HT1080 (cell line): Measurements from ENCODE around the genes CCN2, TAAR9 and RPS12.

DNA sequence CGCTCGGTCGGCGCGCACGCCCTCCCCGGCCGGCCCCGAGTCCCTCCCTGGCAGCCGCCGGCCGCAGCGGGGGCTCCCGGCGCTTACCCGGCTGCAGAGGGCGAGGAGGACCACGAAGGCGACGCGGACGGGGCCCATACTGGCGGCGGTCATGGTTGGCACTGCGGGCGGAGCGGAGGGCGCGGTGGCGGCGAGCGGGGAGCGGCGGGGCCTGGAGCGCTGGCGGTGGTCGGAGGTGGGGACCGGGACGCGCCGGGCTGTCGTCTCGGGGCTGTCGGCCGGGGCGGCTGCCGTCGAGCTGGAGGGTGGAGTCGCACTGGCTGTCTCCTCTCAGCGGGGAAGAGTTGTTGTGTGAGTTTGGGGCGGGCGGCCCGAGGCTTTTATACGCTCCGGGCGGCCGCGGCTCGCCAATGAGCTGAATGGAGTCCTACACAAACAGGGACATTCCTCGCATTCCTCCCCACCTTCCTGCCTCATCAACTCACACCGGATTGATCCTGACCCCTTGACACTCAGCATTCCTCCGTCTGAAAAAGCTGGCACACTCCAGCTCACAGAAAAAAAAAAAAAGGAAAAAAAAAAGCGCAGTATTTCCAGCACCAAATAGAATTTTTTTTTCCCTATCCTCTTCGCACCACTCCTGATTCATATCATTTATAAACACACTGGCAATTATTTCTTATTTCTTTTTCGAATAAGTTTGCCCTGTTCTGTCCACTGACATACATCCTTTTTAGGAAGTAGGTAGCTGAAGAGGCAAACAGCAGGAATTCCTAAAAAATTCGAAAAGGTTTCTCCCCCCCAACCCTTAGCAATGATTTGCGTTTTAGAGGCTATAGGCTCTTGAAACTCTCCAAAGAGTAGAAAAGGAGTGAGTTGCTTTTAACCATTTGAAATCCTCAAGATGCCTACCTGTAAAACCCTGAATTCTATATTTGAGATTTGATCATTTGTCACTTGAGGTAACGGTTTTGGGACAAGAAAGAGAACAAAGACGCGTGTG, at the start of gene CCN2:
Gene CCN2 (minus strand): TSS at position 353 of the 1,003 bp plus-strand sequence.
RAMPAGE:
- cytosol, long total RNA, result no peak
- long total RNA, result no peak
- nucleus, long total RNA, result no peak

RAMPAGE:
- cytosol, long total RNA, result no peak
- long total RNA, result no peak
- nucleus, long total RNA, result no peak
Observed at GRCh38 chr6:132202553-132202880, 198.8 kb downstream of the MOXD1 start.

DNA sequence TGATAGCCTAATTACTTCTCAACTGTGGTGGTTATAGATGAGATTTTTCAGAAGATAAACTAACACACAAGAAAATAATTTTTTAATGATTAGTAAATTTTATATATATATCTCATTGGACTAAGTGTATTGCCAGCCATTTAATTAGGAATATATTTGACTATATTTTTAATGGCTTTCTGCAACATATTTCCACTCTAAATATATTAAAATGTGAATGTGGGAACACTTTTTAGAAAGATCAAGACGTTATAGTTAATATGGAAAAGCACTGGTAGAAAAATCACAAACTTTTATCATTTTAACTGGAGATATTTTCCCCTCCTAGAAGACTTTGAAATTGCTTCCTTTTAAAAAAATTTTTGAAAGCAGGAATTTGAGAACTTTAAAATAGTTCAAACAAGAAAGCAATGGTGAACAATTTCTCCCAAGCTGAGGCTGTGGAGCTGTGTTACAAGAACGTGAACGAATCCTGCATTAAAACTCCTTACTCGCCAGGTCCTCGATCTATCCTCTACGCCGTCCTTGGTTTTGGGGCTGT, at the start of gene TAAR9:
Gene TAAR9 (plus strand): TSS at position 398 of the 541 bp plus-strand sequence.
RAMPAGE:
- cytosol, long total RNA, result no peak
- long total RNA, result no peak
- nucleus, long total RNA, result no peak

GRCh38 chr6:132814466-132815590, at the start of gene RPS12:
RPS12 (plus strand) TSS chr6:132814569.
RAMPAGE:
- cytosol, long total RNA, result start-site peak on the plus strand at chr6:132814565-132814575, 9,741 and 16,034 reads in 2 replicates
- long total RNA, result start-site peak on the plus strand at chr6:132814565-132814575, 3,684 reads
- nucleus, long total RNA, result no peak

DNA sequence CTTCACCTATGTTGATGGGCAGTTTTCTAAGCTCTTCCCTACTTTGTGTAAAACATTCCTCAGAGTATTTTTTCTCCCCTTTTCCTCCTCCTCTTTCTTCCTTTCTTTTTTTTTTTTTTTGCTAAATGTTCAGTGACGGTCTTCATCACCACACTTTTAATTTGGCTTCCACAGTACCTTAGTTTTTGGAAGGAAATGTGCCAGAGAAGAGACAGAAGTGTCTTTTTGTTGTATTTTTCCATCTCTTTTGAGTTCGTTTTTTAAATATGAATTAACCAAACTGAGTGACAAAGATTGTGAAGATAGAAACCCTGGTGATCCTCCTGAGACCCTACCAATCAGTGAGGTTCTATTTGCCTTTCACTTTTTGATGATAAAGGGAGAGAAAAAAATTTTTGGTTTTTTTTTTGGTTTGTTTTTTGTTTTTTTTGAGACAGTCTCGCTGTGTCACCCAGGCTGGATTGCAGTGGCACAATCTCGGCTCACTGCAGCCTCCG, 7.1 kb downstream of the RPS12 start:
RAMPAGE:
- cytosol, long total RNA, result no peak
- long total RNA, result no peak
- nucleus, long total RNA, result no peak

DNA sequence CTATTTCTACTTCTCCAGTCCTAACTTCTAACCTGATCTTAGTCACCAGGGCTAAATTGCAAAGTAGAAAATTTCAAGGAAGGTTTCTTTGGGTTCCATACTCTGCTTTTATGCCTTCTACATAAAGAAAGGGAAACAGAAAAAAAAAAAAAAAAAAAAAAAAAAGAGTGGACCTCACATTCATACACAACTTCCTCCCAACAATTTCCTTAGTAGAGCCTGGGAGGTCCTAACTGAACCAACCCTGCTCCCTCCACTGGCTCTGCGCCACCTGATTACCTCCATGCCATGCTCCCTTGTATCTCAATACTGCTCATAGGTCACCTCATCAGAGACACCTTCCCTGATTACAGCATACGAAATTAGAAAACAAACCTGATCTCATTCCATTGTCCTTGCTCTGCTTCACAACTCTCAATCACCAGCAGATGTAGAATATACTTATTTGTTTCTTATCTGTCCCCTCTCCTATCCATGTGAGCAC, 134.3 kb upstream of the EYA4 start:
RAMPAGE:
- cytosol, long total RNA, result no peak
- long total RNA, result no peak
- nucleus, long total RNA, result no peak

GRCh38 chr6:133881964-133882357, 7.0 kb upstream of the TCF21 start:
RAMPAGE:
- cytosol, long total RNA, result no peak
- long total RNA, result no peak
- nucleus, long total RNA, result no peak

GRCh38 chr6:134175403-134176089, 123.1 kb upstream of the SLC2A12 start:
RAMPAGE:
- cytosol, long total RNA, result start-site peak on the minus strand at chr6:134175650-134175697, 25 and 24 reads in 2 replicates
- long total RNA, result start-site peak on the minus strand at chr6:134175638-134175734, 22 reads
- nucleus, long total RNA, result no peak

GRCh38 chr6:134311732-134312061, 6.2 kb downstream of the SGK1 start:
RAMPAGE:
- cytosol, long total RNA, result no peak
- long total RNA, result no peak
- nucleus, long total RNA, result no peak

RAMPAGE:
- cytosol, long total RNA, result no peak
- long total RNA, result no peak
- nucleus, long total RNA, result no peak
Observed at GRCh38 chr6:134375013-134375535, 57.2 kb upstream of the SGK1 start.

RAMPAGE:
- cytosol, long total RNA, result no peak
- long total RNA, result no peak
- nucleus, long total RNA, result no peak
Observed at GRCh38 chr6:134378801-134379648, 61.1 kb upstream of the SGK1 start.

DNA sequence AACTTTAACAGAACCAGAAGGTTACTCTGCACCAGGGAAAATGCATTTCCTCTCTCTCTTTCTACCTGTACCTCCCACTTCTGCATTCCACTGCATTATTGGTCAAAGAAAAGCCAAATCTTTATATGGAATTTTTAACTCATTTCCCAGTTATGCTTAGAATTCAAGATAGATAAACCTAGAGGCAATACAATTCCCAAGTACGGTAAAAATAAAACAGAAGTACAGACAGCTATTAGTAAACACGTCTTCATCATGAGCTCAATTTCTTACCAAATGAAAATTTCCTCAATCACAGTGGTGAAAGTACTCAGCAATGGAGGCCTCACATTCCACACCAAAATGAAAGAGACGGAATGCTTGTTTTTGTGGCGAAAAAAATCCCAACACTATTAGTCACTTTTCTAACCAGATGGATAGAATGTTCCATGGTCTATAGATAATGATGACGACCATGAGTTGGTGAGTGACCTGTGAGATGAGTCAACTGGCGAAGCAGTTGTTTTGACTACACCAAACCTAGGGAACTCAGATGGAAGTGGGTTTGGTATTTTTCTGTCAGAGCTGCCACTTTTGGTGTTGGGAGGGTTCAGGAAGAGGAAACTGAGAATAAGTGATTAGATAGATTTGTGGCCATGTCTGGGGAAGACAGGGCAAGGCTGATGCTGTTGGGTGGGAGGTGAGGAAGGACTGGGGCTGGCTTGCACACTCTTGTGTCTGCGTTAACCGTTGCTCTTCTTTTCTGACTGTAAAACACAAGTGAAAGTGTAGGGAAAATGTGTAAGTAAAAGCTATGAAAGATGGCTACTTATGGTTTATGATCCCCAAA, 104.8 kb upstream of the SGK1 start:
RAMPAGE:
- cytosol, long total RNA, result no peak
- long total RNA, result no peak
- nucleus, long total RNA, result no peak

DNA sequence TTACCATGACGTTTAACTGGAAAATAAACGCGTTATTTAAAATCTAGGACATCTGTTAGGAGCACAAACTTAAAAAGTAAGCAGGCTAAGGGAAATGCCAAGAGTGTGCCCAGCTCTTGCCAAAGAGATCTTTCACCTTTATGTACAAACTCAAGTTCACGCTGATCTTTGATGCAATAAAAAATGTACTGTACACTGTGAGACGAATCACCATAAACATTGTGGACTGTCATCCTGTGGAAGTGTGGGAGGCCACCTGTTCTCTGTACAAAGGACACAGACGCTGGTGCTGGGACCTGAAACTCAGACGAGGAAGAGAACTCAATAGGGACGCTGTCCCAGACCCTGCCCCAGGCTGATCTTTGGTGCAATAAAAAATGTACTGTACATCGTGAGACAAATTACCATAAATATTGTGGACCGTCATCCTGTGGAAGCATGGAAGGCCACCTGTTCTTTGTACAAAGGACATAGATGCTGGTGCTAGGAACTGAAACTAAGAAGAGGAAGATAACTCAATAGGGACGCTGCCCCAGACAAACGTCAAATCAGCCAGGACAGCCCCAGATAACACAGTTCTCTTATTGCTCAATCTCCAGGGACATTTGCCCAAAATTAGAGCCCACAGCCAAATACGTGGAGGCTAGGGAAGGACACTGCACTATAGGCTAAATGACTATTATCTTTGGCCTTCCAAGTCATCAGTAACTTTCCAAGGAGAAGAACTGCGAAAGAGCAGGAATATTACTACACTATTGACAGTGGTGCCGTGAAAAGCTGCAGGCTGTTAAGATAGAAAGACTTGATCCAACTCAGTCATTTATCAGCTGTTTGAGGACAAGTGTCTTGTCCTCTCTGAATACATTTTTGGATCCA, 312.8 kb upstream of the SGK1 start:
RAMPAGE:
- cytosol, long total RNA, result no peak
- long total RNA, result no peak
- nucleus, long total RNA, result no peak

DNA sequence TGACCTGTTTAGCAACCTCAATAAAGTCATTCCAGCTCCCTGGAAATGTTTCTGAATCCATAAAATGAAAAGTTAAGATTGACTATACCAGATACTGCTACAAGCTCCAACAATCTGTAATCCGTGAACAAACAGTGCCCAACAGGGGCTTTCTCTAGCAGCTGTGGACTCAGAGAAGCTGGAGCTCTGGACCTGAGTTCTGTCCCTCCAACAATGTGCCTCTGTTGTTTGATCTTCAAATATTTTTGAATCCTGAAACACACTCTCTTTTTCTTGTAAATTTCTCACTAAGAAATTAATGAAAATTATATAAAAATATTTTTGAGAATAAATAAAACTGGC, 101.5 kb downstream of the ALDH8A1 start:
RAMPAGE:
- cytosol, long total RNA, result no peak
- long total RNA, result no peak
- nucleus, long total RNA, result no peak

RAMPAGE:
- cytosol, long total RNA, result no peak
- long total RNA, result no peak
- nucleus, long total RNA, result no peak
Observed at GRCh38 chr6:134853606-134853959, 96.3 kb downstream of the ALDH8A1 start.

DNA sequence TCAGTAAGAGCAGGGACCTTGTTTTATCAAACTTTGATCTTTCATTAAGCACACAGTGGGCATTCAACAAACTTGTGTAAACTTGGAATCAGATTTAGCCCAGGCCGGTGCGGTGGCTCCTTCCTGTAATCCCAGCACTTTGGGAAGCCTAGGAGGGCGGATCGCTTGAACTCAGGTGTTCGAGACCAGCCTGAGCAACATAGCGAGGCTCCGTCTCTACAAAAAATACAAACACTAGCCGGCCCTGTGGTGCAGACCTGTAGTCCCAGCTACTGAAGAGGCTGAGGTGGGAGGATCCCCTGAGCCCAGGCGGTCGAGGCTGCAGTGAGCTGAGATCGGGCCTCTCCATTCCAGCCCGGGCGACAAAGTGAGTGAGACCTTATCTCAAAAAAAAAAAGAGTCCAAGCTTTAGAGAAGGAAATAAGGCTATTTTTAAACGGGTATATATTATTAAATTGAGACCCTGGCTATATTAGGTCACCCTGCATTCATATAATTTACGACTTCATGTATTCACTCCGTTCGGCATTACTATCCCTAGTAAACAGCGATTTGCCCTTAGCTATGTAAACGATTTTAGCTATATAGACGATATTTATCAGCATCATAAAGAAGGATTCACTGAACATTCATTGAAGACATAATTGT, 622 bp upstream of the HBS1L start:
RAMPAGE:
- cytosol, long total RNA, result no peak
- long total RNA, result no peak
- nucleus, long total RNA, result no peak

DNA sequence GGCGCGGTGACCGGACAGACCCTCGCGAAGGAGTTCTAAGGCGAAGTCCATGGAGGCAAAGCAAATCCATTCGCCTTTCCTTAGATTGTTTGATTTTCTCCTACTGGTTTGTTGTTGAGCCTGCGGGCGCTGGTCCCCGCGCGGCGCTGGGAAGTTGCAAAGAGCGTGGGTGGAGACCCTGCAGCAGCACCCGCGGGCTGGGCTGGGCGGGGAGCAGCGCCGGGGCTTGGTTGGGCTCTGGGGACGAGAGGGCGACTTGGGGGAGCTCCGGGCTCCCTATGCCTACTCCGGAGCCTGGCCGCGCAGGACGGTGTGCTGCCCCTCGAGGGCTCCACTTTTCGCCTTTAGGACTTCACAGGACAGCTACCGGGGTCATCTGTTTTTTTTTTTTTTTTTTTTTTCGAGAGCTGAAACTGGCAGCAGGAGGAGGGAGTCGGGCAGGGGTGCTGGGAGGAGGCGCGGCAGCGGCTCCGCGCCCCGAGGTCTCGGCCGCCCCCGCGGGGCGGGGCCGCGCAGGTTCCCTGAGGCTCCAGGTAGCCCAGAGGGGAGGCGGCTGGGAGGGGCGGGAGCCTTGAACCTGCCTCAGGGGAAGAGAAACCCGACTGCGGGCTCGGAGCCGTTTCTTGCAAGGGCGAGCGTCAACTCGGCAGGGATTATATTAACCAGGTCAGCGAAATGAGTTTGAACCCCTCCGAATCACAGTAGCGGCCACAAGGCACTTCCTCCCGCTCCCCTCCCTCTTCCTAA, 1.7 kb downstream of the MYB start:
RAMPAGE:
- cytosol, long total RNA, result no peak
- long total RNA, result no peak
- nucleus, long total RNA, result no peak

RAMPAGE:
- cytosol, long total RNA, result no peak
- long total RNA, result no peak
- nucleus, long total RNA, result no peak
Observed at GRCh38 chr6:135192575-135192907, 11.4 kb downstream of the MYB start.

GRCh38 chr6:135218250-135219216, 37.4 kb downstream of the MYB start:
RAMPAGE:
- cytosol, long total RNA, result no peak
- long total RNA, result no peak
- nucleus, long total RNA, result no peak

DNA sequence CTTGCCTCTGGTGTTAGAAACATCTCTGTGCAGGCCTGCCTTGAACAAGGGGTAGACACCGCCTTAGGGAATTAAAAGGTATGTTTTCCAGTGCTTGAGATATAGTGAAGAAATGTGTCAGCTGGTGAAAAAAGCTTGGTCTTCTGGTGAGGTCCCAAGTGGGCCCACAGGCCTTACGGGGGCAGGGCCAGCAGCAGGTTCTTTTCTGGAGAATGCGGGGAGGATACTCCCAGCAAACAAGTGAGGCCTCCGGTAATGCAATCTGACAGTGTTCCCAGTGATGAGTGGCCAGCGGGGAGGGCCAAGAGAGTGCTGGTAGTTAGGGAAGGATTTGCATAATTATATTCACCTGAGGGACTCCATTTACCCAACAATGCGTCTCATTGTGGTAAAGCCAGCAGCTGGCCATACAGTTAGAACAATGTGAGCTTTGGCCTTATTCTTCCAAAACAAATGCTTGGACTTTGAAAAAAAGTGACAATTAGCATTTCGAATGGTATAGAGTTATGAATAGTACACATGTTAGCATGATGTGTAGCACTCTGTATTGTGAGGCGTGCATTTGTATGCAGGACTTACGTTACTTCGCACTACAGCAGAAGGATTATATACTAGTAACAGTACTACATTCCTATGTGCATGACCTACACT, 69.7 kb downstream of the MYB start:
RAMPAGE:
- cytosol, long total RNA, result no peak
- long total RNA, result no peak
- nucleus, long total RNA, result no peak